Melanocyte of skin (primary cell): ENCODE measurements around a stretch of chr9.

DNA sequence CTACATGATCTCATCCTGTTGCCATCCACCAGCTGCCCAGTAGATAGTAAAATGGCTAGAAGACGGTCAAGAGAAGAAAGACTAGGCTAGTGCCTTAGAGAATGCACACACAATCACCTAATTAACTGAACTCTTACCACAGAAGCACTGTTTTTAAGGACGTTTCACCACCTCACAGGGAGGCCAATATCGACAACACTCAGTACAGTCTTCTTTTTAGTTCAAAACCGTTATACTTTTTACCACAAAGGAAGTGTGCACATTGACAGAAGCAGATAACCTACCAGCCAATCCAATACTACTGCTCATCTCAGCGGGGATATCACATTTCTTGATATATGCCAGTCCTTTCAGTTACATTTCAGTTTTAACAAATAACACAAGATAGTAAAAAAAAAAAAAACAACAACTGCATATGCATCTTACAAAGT, 122.3 kb downstream of the GNAQ start:
- CAGE, long polyA plus RNA, 2 experiments: no peak in any of the 2 experiments

- CAGE, long polyA plus RNA, 2 experiments: no peak in any of the 2 experiments
These were observed 34.1 kb downstream of the GNAQ start for GRCh38 chr9:77996959-77998459.

GRCh38 chr9:78325195-78325631, 28.3 kb downstream of the PSAT1 start:
- CAGE, long polyA plus RNA, 2 experiments: no peak in any of the 2 experiments

GRCh38 chr9:79572348-79572950, 684 bp downstream of the TLE4 start:
- CAGE, long polyA plus RNA, 2 experiments: no peak in any of the 2 experiments

DNA sequence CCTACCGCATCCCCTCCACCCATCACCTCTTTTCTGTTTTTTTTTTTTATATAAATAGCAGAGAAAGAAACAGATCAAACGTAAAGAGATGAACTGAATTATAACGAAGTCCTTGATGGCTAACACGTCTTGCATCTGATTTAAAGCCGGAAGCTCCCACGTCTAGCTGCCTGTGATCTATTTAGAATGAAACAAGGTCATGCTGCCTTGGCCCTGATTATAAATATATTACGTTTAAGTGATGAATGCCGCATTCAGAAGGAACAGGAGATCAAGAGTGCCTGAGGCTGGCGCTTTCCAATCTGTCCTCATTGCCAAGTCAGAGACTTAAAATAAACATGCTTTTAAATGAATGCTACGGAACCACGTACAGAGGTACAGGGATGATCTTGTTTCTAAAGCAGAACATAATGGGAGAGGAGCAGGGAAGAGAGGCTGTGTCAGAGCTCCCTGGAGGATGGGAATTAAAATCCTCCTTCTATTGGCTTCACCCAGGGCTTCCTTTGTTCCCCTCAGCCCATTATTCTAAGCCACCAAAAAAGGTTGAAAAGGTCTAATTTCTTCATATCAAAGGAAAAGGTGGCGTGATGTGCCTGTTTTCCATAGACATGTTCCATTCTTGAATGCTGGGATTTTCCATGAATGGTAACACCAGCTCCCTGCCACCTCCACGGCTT, 292.8 kb downstream of the TLE1 start:
- CAGE, long polyA plus RNA, 2 experiments: no peak in any of the 2 experiments

DNA sequence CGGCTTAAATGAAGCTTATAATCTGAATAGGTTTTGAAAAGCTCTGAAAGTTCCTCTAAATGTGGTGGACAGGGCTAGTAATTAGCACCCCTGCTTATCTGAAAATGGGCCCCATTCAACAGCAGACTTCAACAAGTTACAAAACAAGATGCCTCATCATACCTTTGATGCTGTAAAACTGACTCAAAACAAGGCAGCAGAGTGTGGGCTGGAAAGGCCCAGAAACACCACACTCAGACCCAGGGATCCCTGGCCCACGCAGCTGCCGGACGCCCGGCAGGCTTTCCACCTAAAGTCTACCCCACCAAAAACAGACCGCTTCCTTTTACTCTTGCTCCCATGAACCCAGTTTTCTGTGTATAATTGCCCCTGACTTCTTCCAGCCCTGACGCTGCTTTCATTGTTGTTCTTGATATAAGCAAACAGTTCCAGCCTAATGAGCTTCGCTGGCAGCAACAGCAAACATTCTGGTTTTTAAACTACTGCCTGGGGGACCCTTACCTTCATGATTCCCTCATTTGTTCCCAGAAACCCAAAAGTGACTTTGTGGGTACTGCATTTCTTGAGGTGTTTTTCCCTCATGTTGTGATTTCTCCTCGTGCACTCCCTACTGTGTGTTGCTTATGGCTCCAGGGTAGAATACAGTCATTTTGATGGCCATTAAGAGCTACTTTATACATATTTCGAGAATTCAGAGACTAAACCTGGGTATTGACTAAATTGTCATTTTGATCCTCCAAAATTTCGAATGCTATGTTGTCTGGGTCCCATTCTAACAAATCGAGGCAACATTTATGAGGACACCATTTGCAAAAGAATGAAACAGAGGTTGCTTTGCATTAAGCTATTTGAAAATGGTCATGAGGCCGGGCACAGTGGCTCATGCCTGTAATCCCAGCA, 66.5 kb downstream of the TLE1 start:
- CAGE, long polyA plus RNA, 2 experiments: no peak in any of the 2 experiments

GRCh38 chr9:81687041-81688058, 2.0 kb downstream of the TLE1 start:
- CAGE, long polyA plus RNA, 2 experiments: no peak in any of the 2 experiments

DNA sequence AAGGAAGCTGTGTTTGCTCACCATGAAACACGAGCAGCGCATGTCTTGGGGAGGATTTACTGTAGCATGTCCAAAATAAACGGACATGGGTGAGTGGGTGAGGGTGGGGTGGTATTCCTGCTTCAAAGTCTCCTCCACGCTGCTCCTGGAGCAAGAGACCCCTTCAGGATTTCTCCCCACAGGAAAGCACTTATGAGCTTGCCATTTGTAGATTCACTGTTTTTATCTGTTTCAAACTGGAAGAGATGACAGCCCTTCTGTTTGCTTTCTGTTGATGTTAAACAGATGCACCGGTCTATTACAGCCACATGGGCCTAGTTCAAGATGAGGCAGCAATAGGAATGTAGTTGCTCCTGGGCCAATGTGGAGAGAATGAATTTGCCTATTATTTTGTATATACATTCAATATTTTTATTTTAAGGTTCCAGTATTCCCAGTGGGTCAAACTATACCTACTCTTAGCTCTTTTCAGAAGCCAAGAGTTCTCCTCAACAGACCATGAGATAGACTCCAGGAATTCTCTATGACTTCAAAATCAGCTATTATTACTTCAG, 461.7 kb downstream of the RASEF start:
- CAGE, long polyA plus RNA, 2 experiments: no peak in any of the 2 experiments

DNA sequence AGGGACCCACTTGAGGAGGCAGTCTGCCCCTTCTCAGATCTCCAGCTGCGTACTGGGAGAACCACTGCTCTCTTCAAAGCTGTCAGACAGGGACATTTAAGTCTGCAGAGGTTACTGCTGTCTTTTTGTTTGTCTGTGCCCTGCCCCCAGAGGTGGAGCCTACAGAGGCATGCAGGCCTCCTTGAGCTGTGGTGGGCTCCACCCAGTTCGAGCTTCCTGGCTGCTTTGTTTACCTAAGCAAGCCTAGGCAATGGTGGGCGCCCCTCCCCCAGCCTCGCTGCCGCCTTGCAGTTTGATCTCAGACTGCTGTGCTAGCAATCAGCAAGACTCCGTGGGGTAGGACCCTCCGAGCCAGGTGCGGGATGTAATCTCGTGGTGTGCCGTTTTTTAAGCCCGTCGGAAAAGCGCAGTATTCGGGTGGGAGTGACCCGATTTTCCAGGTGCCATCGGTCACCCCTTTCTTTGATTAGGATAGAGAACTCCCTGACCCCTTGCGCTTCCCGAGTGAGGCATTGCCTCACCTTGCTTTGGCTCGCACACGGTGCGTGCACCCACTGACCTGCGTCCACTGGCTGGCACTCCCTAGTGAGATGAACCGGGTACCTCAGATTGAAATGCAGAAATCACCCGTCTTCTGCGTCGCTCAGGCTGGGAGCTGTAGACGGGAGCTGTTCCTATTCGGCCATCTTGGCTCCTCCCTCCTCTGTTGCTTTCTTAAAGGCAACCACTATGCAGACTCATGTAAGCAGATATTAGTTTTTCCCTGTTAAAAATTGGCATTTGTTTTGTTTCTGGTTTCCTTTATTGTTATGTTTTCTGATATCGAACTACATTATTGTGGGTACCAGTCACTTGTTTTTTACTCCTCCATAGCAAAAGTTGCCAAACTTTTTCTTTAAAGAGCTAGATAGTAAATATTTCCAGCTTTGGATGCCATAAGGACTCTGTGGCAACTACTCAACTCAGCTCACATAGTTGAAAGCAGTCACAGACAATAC, 305.5 kb downstream of the RASEF start:
- CAGE, long polyA plus RNA, 2 experiments: no peak in any of the 2 experiments

DNA sequence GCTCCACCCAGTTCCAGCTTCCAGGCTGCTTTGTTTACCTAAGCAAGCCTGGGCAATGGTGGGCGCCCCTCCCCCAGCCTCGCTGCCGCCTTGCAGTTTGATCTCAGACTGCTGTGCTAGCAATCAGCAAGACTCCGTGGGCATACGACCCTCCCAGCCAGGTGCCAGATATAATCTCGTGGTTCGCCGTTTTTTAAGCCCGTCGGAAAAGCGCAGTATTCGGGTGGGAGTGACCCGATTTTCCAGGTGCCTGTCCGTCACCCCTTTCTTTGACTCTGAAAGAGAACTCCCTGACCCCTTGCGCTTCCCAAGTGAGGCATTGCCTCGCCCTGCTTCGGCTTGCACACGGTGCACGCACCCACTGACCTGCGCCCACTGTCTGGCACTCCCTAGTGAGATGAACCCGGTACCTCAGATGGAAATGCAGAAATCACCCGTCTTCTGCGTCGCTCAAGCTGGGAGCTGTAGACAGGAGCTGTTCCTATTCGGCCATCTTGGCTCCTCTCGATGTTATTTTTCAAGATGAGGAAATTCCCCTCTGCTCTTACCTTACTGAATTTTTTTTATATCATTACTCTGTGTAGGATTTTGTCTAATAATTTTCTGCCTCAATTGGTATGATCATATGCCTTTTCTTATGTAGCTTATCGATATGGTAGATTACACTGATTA, 287.9 kb downstream of the RASEF start:
- CAGE, long polyA plus RNA, 2 experiments: no peak in any of the 2 experiments

DNA sequence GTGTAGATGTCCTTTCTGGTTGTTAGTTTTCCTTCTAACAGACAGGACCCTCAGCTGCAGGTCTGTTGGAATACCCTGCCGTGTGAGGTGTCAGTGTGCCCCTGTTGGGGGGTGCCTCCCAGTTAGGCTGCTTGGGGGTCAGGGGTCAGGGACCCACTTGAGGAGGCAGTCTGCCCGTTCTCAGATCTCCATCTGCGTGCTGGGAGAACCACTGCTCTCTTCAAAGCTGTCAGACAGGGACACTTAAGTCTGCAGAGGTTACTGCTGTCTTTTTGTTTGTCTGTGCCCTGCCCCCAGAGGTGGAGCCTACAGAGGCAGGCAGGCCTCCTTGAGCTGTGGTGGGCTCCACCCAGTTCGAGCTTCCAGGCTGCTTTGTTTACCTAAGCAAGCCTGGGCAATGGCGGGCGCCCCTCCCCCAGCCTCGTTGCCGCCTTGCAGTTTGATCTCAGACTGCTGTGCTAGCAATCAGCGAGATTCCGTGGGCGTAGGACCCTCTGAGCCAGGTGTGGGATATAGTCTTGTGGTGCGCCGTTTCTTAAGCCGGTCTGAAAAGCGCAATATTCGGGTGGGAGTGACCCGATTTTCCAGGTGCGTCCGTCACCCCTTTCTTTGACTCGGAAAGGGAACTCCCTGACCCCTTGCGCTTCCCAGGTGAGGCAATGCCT, 8.1 kb downstream of the RASEF start:
- CAGE, long polyA plus RNA, 2 experiments: no peak in any of the 2 experiments

GRCh38 chr9:83220591-83221194, 157.8 kb upstream of the RASEF start:
- CAGE, long polyA plus RNA, 2 experiments: no peak in any of the 2 experiments

- CAGE, long polyA plus RNA, 2 experiments: no peak in any of the 2 experiments
These were observed 19.4 kb downstream of the IDNK start for GRCh38 chr9:83642314-83642766.

- CAGE, long polyA plus RNA, 2 experiments: no peak in any of the 2 experiments
These were observed 34.4 kb downstream of the IDNK start for GRCh38 chr9:83657190-83657975.

DNA sequence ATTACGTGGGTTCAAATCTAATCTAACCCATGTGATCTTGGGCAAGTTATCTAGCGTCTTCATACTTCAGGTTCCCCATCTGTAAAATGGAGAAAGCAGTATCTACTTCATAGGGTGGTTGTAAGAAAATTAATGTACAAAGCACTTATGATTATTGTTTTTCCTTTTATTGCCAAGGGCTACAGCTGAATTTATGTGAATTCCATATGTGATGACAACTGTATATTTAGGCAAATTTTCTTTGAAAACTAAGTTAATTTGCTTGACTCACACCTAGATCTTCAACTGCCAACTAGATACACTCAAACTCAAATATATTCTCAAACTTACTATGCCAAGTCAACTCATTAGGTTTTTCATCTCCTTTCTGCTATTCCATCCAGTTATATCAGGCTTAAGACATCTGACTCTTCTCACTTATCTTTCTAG, 37.9 kb downstream of the UBQLN1 start:
- CAGE, long polyA plus RNA, 2 experiments: no peak in any of the 2 experiments

DNA sequence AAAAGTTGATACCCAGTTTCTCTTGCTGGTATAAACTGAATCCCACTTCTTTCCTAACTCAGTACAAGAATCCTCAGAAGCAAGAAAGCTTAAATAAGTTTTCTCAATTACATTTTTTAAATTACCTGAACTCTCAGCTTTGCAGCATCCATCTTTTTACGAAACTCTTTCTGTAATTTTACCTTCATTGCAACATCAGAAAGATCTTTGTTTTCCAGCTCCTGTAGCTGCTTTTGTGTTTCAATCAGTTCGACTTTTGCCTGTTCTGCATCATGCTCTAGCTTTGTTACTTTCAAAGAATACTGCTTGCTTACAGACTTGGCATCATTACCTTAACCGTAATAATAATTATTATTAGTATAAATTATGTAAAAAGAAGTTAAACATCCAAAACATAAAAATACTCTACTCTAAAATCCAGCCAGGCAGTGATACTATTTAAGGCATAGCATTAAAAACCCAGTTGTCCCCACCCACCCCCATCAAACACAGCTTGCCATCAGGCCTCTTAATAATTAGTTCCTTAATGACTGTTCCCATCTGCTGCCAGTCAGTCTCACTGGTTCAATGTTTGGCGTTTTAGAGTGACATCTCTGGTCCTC, 37.4 kb downstream of the KIF27 start:
- CAGE, long polyA plus RNA, 2 experiments: no peak in any of the 2 experiments

- CAGE, long polyA plus RNA, 2 experiments: no peak in any of the 2 experiments
These were observed 10.7 kb upstream of the C9orf64 start for GRCh38 chr9:83966934-83967989.

DNA sequence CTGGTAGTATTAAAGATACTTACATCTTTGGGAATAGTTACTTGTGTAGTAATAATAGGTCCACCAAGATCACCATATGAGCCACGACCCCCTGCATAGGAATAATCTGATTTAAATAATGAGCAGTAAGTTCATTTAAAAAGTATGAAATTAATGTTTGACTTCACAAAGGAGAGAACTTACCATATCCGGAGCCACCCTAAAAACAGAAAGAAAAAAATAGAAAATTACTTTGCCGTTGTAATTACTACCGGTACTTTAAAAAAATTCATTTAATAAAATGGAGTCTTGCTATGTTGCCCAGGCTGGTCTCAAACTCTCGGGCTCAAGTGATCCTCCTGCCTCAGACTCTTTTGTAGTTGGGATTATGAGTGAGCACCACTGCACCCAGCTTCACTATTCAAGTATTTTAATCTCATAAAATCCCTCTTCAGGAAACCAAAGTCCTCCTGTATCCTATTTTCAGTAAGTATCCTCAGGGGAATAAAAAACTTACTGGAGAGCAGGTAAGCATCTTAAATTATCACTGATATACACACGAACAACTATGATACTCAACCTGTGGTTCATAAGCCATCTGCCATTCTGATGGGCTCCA, 9.2 kb downstream of the HNRNPK start:
- CAGE, long polyA plus RNA, 2 experiments: no peak in any of the 2 experiments

DNA sequence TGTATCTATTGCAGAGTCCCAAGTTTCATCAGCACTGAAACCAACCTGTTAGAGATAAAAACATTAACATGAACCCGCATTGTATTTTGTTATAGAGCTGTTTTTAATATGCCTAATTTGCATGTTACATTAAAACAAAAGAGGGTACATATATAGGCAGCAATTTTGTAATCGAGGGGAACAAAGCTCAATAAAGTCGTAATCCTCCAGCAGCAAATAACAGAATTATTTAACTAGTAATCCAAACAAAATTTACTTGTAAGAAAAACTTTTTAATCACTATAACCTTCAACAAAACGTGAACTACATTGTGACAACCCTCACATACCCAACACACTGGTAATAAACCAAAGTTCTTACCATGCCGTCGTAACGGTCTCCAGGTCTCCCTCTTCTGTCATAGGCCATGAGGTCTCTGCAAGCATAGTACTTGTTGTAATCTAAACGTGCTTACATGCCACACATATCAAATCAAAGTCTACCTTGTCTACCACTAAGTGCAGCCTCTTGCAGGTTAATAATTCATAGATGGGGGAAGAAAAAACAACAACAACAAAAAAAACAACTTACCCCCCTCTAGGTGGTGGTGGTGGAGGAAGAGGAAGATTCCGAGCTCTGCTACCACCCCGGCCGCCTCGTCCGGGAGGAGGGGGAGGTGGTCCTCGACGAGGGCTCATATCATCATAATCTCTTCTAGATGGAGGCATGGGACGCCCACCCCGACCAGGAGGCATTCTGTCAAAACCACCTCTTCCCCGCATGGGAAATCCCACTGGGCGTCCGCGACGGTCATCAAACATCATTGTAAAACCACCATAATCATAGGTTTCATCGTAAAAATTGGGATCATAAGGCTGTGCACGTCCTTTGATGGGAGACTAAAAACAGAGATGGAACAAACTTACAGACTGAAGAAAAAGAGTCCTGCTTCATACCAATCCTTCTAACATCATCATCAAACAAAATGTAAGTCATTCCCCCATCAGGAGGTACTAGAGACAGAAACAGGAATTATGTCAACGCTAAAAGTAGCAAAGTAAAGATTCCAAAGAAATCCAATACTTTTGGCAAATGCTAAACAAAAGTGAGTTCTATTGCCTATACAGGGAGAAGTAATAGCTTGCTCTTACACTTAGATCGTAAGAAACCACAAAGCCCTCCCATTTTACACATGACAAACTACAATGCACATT, 8.3 kb downstream of the HNRNPK start:
- CAGE, long polyA plus RNA, 2 experiments: no peak in any of the 2 experiments

- CAGE, long polyA plus RNA, 2 experiments: no peak in any of the 2 experiments
These were observed 6.7 kb downstream of the HNRNPK start for GRCh38 chr9:83973169-83973864.